Camera-type eye (tissue), 1 donor: ENCODE data around the genes IFNA16, CDKN2A, CDKN2B, TOPORS, TMEM215 and SMU1.

- RAMPAGE, long total RNA: no peak
Measured at GRCh38 chr9:21217083-21217692, at the start of gene IFNA16. Gene IFNA16 (minus strand): TSS chr9:21217311.

DNA sequence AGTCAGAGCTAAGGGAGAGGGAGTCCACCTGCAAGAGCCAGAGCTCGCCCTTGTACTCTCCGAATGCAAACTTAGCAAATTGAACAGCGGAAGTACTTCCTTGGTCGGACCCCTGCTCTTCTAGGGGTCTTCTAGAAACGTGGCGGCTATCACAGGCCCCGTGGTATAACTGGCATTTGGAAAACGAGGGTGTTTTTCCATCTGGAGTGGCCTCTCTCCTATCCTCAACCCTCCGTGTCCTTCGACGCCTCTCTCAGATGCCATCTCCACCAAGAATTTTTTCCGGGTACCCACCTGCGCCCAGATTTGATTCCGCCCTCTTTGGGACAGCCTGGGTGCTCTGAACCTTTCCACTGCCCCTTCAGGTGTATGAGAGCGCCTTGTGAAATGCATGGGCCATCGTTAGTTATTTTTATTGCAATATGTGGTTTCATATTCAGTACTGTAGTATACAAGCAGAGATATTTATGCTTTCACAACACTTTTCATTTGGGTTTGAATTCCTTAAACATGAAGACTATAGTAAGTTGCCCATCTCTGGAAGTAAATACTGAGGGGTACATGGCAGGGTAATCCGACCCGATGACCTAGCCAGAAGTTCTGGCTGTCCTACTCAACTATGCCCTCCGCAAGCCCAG lies 78.1 kb upstream of the IFNE start:
- RAMPAGE, long total RNA: no peak

DNA sequence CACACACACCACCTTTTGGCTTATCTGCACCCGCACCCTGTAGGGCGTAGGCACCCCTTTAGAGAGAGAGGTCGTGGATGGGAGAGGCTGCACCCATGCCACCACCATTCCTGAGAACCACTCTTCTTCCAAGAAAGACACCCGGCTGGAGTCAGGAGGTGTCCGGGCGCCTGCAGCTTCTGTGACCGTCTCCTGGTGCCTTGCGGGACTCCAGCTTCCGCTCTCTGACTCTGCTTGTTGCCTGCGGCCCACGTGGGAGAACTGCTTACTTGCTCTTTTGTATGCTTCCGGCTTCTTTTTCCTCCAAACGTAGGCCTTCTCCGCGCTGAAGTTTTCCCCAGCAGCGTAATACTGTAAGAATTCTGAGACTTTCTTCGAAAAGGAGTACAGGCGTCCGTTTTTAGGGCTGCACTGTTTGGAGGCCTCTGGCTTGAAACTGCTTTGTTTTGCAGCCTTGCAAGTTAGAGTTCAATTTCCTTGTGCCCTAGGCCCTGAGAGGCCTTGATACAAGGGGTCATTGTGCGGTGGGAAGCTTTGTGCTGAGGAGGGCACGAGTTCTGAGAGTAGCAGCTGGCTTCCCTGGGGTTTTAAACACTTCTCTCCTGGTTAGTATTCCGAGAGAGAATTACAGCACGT lies 711 bp downstream of the MTAP start:
- RAMPAGE, long total RNA: no peak

DNA sequence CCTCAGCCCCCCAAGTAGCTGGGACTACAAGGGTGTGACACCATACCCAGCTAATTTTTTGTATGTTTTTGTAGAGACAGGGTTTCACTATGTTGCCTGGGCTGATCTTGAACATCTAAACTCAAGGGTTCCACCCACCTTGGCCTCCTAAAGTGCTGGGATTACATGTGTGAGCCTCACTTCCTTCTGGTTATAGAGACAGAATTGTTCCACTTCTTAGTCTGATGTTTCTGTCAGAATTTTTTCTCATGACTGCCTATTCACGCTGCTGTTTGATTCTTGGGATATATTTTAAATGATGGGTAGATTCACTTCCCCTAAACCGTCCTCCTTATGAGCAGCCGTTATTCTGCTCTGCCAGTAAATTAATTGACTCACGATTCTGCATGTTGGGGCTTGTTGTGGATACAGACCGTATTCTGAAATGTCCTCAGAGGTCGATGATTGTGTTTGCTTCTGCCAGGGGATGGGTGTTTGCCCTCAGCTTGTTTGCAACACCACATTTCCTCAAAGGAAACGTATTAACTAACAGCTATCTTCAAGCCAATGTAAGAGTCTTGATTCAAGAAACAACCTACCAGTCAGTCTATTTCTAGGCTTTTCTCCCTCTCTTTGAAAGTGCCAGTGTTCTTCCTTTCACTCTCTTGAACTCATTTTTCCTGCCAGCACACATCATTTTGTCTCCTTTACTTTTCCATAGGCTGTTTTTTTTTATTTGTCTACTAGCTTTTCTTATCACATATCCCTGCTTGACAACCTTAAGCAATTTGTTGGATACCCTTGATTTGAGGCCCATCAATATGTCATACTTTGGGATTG lies 31.1 kb downstream of the MTAP start:
- RAMPAGE, long total RNA: no peak

DNA sequence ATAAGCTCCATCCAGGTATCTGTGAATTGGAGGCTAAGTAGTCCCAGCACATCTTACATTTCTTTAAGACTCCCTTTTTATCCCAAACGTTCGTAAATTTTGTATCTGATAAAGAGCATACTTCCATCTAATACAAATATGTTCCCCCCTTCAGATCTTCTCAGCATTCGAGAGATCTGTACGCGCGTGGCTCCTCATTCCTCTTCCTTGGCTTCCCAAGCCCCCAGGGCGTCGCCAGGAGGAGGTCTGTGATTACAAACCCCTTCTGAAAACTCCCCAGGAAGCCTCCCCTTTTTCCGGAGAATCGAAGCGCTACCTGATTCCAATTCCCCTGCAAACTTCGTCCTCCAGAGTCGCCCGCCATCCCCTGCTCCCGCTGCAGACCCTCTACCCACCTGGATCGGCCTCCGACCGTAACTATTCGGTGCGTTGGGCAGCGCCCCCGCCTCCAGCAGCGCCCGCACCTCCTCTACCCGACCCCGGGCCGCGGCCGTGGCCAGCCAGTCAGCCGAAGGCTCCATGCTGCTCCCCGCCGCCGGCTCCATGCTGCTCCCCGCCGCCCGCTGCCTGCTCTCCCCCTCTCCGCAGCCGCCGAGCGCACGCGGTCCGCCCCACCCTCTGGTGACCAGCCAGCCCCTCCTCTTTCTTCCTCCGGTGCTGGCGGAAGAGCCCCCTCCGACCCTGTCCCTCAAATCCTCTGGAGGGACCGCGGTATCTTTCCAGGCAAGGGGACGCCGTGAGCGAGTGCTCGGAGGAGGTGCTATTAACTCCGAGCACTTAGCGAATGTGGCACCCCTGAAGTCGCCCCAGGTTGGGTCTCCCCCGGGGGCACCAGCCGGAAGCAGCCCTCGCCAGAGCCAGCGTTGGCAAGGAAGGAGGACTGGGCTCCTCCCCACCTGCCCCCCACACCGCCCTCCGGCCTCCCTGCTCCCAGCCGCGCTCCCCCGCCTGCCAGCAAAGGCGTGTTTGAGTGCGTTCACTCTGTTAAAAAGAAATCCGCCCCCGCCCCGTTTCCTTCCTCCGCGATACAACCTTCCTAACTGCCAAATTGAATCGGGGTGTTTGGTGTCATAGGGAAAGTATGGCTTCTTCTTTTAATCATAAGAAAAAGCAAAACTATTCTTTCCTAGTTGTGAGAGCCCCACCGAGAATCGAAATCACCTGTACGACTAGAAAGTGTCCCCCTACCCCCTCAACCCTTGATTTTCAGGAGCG lies at the start of gene CDKN2A:
CDKN2A (minus strand) TSS at position 575 of the 1,215 bp plus-strand sequence.
- RAMPAGE, long total RNA: no peak

DNA sequence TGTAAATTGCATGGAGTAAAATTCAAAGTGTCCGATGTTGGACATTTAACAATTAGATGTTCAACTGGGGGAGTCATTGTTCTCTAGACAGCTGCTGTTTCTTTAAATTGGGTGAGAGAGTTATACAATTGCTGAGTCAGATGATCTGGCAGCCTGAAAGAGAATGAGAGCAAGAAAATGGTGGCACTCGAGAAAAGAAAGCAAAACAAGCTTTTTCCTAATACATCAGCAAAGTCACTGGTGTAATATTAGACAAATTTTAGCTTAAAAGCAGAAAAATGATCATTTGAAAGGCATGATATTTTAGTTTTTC lies 12.1 kb upstream of the CDKN2A start:
- RAMPAGE, long total RNA: no peak

- RAMPAGE, long total RNA: start-site peak on the minus strand at chr9:22009279-22009332, 15 reads
Measured at GRCh38 chr9:22009039-22009663, at the start of gene CDKN2B. Gene CDKN2B (minus strand): TSS chr9:22009305.

- RAMPAGE, long total RNA: no peak
Measured at GRCh38 chr9:22124699-22125053, 115.6 kb upstream of the CDKN2B start.

- RAMPAGE, long total RNA: no peak
Measured at GRCh38 chr9:25677156-25677746, 993 bp downstream of the TUSC1 start.

GRCh38 chr9:26746648-26747169 lies 145.9 kb downstream of the CAAP1 start:
- RAMPAGE, long total RNA: no peak

GRCh38 chr9:27426515-27427124 lies 97.5 kb upstream of the IFNK start:
- RAMPAGE, long total RNA: no peak

GRCh38 chr9:27525957-27526417 lies 1.9 kb downstream of the IFNK start:
- RAMPAGE, long total RNA: no peak

GRCh38 chr9:29211376-29211996 lies 1.9 kb downstream of the LINGO2 start:
- RAMPAGE, long total RNA: no peak

DNA sequence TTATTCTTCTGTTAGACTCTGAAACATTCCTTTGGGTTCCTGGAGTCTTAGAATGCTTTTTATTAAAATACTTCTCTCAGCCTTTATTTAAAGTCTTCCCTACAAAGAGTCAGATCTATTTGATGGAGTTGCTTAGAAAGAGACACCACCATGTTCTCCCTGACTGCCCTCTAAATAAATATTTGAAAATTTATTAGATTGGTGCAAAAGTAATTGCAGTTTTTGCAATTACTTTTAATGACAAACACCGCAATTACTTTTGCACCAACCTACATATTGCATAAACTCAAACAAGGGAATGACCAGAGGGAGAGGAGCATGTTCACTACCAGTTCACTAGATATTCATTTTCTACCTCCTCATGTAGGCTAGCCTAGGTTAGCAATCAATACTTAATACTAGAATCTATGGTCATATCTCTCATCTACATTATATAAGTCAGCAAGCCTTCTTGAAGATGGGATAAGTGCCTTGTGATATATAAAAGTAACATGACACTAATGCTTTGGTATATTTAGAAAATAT lies 1557.6 kb upstream of the LINGO2 start:
- RAMPAGE, long total RNA: no peak

DNA sequence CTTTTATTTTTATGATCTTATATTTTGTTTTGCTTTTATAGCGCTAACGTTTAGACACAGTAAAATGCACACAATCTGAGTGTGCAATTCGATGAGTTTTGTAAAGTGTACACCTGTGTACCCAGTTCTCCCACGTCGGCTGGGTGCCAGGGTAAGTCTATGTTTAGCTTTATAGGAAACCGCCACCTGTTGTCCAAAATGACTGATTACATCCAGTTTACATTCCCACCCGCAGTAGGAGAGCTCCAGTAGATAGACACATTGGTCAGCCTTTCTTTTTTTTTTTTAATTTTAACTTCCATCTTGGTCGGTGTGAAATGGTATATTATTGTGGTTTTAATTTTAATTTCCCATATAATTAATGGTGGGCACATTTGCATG lies 441 bp upstream of the RIGI start:
- RAMPAGE, long total RNA: no peak

GRCh38 chr9:32552072-32553124 lies at the start of gene TOPORS:
Gene TOPORS (minus strand): TSS chr9:32552586.
- RAMPAGE, long total RNA: start-site peak on the plus strand at chr9:32552327-32552334, 76 reads

- RAMPAGE, long total RNA: no peak
Measured at GRCh38 chr9:32783152-32784122, at the start of gene TMEM215. Gene TMEM215 (plus strand): TSS chr9:32783540.

- RAMPAGE, long total RNA: no peak
Measured at GRCh38 chr9:33044683-33045192, 19.7 kb downstream of the DNAJA1 start.

- RAMPAGE, long total RNA: start-site peak on the minus strand at chr9:33076634-33076683, 543 reads
Measured at GRCh38 chr9:33075649-33076980, at the start of gene SMU1. Gene SMU1 (minus strand): TSS chr9:33076674.

GRCh38 chr9:33127945-33128919 lies 38.9 kb downstream of the B4GALT1 start:
- RAMPAGE, long total RNA: no peak